Adrenal gland (tissue), 7 donors: ENCODE measurements around a stretch of chr6.

- PRO-cap, 3 experiments = peak in 3 of 3 experiments; most common plus-strand start chr6:35260165 (in 1); most common minus-strand start chr6:35260437 (in 2)
- RAMPAGE, long total RNA, 4 experiments = no peak in any of the 4 experiments
- RRBS = 1% methylated on average over 8 of the region's 32 CpGs
Observed at GRCh38 chr6:35259879-35260576, 493 bp downstream of the ZNF76 start.

DNA sequence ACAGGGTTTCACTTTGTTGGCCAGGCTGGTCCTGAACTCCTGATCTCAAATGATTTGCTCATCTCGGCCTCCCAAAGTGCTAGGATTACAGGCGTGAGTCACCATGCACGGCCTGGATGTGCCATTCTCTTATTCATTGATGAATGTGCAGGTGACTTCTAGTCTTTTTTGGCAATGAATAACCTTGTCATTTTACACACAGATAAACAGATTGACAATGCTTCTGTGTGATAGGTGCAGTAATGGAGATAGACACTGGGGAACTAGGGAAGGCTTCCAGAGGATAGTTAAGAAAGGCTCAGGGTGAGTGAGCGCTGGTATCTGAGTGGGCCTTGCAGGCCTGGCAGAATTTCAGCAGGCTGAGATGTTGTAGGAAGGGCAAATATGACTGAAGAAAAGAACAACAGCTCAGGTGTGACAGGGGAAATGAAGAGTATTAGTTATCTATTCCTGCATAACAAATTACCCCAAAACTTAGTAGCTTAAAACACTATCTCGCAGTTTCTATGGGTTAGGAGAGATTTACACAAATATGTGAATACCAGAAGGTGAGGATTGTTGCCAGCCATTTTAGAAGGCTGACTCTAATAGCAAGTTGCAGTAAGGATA, 23.4 kb downstream of the PPARD start:
- PRO-cap, 3 experiments = no peak in any of the 3 experiments
- RAMPAGE, long total RNA, 4 experiments = no peak in any of the 4 experiments
- RRBS = no CpG with 5 or more reads among the region's 5 CpGs

DNA sequence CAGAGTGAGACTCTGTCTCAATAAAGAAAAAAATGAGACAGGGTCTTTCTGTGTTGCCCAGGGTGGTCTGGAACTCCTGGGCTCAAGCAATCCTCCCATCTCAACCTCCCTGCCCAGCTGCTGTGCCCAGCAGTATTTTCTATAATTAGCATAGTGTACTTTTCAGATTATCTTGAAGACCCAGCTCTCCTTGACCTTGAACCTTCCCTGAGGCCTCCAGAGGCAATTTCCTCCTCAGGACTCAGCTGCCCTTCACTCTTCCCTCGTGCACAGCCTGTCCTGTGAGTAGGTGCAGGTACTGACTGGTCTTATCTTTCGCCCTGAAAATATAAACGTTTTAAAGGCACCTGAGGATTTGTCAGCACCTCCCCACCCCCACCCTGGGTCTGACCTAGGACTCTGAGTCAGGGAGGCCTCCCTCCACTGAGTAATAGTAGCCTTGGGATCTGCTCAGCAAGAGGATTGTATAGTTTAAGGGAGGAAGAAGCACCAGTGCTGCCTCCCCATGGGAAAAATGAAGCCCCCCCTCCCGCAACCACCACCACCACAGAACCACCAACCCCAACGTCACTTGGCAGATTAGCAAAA, 54.5 kb downstream of the PPARD start:
- PRO-cap, 3 experiments = no peak in any of the 3 experiments
- RAMPAGE, long total RNA, 4 experiments = no peak in any of the 4 experiments
- RRBS = no CpG with 5 or more reads among the region's 5 CpGs

DNA sequence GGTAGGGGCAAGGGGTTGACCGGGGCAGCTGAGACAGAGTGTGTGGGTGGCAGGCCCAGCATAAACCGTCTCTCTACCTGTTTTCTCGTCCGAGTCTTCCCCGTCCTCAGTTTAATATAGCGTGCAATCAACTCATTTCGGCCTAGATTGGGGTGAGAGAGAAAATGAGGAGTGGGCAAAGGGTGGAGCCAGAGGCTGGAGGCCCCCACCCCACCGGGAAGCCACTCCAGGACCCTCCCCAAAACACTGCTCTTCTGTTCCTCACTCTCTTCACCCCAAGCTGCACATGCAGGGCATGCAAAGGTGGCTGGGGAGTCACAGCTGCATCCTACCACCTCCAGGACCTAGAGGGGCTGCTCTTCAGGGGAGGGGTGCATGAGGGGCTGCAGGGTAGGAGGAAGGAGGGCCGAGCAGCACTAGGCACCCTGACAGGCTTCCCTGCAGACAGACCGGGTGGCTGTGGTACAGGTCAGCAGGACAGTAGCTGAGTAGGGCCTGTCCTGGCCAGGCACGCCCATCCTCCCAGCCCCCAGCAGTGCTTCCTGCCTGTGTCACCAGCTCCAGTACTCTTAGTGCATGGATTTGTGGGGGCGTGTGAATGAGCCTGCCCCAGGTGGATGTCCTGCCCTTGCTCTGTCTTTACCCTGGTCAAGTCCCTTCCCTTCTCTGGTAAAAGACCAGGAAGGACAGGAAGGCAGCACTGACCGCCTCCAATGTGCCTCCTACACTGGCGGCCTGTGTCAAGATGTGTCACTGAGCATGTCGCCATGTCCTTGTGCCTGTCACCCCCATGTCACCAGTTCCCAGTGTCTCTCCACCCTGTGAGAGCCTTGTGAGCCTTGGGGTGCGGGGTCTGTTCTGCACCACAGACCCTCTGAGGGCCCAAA, 12.2 kb downstream of the TEAD3 start:
- PRO-cap, 3 experiments = no peak in any of the 3 experiments
- RAMPAGE, long total RNA, 4 experiments = no peak in any of the 4 experiments
- RRBS = no CpG with 5 or more reads among the region's 16 CpGs

- PRO-cap, 3 experiments = peak in 1 of 3 experiments; most common plus-strand start chr6:35490432 (in 1); most common minus-strand start chr6:35490130 (in 1)
- RAMPAGE, long total RNA, 4 experiments = no peak in any of the 4 experiments
- RRBS = no CpG with 5 or more reads among the region's 31 CpGs
Observed at GRCh38 chr6:35489944-35490914, 6.7 kb downstream of the TEAD3 start.

DNA sequence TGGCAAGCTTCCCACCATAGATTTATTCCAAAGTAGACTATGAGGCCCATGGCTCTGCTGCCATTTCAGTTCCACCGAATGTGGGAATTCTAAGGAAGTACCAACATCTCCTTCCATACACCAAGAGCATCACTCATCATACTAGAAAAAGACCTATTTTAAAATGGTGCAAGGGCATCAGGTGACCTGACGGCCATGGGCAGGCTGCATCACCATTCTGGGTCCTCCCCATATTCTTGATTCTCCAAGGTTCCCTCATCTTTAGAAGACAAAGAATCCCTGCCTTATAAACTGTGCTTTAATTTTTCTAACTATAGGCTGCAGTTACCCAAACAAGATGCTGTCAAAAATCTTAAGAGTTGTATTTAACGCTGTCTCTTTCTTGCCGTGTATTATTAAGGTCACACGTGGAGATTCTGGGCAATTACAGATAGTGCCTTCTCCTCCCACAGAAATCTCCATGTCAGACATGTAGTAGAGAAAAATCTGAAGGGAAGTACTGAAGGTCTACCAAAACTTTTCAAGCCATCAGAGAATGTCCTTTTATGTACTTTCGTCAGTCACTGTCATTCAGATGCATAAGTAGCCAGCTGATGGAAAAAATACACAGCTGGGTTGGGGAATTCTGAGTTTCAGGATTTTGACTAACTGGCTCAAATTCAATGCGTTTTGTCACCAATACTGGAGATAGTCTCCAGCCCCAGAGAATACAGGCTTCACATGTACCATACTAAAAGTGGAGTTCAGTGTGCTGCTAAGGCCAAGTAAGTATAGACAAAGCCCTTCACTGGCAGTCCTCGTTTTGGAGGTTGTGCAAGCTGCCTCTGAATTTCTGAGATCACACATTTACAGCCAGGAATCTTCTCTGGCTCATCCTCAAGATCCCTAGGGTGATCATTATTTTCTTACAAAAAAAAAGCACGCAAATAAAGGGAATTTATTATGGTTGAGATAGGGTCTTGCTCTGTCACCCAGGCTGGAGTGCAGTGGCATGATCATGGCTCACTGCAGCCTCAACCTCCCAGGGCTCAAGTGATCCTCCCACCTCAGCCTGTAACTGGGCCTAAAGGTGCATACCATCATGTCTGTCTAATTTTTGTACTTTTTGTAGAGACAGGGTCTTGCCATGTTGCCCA, 59.1 kb upstream of the TULP1 start:
- PRO-cap, 3 experiments = no peak in any of the 3 experiments
- RAMPAGE, long total RNA, 4 experiments = no peak in any of the 4 experiments
- RRBS = no CpG with 5 or more reads among the region's 9 CpGs

GRCh38 chr6:35619949-35620570, 68.7 kb downstream of the FKBP5 start:
- PRO-cap, 3 experiments = no peak in any of the 3 experiments
- RAMPAGE, long total RNA, 4 experiments = no peak in any of the 4 experiments
- RRBS = no CpG with 5 or more reads among the region's 5 CpGs

- PRO-cap, 3 experiments = no peak in any of the 3 experiments
- RAMPAGE, long total RNA, 4 experiments = start-site peak on the minus strand in 1 of 4 experiments, at chr6:35654770-35654829 at its widest, 9 reads per replicate
- RRBS = no CpG with 5 or more reads among the region's 9 CpGs
Observed at GRCh38 chr6:35654445-35655151, 34.1 kb downstream of the FKBP5 start.

DNA sequence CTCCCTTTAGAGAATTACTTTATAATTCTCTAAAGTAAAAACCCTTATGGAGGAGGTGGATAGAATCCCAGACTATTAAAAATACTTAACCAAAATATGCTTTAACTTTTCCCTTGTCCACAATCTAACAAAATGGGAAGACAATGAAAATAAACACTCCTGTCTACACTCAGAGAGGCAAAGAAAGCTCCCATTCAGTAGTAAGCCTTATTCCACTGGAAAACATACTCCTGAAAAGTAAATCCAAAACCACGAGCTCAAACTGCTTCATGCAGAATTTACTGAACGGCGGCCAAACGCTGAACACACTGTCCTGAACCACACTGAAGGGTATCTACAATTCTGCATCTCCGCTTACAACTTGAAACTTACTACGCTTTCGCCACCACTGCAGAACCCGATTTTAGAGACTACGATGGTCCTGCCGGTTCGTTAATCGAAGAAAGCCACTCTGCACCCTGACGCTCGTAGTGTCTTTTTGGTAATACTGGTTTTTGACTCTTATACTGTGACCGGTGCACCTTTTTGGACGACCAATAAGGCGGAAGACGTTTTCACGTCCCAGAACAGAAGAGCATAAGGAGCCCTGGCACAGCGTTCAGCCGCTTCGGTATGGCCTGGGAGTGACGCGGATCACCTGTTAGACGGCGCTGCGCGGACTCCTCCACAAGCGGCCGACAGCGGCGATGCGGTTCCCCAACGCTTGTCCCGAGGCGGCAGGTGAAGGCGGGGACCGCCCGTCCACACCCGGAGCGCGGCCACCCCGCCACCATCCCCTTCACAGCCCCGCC, 1.1 kb downstream of the FKBP5 start:
- PRO-cap, 3 experiments = peak in 3 of 3 experiments; most common plus-strand start position 605 of the sequence (in 3); most common minus-strand start position 325 of the sequence (in 2)
- RAMPAGE, long total RNA, 4 experiments = no peak in any of the 4 experiments
- RRBS = 4% methylated on average over 8 of the region's 44 CpGs

DNA sequence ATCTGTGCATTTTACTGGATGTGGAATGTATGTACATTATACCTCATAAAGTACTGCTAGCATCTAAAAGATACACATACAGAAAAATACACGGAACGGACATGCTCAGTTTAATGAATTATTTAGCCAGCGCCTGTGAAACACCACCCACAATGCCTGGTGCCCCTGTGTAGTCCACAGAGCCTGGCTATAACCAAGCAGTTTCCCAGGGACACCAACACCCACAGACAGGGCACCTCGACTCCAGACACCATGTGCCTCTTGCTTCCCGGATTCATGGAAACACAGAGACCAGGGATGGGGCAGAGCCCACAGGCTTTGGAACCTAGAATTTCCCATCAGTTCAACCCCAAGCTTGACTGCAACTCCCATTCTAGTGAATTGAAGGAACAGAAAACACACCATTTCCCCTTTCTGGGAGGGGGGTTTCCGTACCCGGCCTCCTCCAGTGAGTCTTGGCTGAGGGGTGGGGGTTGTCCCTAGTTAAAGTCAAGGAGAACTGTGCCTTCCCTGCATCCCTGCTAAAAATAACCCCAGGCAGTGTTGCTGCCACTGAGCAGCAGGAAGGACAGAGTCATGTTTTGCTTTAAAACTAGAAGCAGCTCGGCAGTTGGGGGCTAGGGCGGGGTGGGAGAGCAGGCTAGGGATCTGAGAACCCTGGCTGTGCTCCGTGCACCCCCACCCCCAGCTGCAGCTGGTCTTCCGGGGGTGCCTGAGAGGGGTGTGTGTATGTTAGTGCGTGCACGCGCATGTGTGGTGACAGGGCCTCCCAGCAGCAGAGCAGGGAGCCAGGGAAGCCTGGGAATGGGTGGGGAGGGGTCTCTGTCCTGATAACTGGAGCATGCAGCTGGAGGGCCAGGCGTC, 17.2 kb upstream of the ARMC12 start:
- PRO-cap, 3 experiments = peak in 3 of 3 experiments; most common plus-strand start position 540 of the sequence (in 2); most common minus-strand start position 378 of the sequence (in 3)
- RAMPAGE, long total RNA, 4 experiments = no peak in any of the 4 experiments
- RRBS = no CpG with 5 or more reads among the region's 15 CpGs

DNA sequence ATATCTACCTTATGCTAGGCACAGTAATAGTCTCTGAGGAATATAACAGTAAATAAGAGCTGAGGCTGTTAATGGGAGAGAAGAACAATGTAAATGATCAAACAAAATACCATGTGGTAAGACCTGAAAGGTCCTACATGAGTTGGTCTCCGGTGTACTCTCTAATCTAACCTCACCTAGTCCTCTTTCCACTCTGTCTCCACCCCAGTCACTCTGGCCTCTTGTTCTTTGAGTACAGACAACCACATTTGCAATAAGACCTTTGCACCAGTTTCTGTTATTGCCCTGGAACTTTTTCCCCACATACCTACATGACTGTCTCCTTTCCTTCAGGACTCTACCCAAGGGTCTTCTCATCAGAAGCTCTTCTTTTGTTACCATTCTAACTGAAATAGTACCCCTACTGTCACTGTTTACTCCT, 37.1 kb downstream of the MAPK14 start:
- PRO-cap, 3 experiments = no peak in any of the 3 experiments
- RAMPAGE, long total RNA, 4 experiments = no peak in any of the 4 experiments
- RRBS = no CpG with 5 or more reads among the region's 1 CpG

DNA sequence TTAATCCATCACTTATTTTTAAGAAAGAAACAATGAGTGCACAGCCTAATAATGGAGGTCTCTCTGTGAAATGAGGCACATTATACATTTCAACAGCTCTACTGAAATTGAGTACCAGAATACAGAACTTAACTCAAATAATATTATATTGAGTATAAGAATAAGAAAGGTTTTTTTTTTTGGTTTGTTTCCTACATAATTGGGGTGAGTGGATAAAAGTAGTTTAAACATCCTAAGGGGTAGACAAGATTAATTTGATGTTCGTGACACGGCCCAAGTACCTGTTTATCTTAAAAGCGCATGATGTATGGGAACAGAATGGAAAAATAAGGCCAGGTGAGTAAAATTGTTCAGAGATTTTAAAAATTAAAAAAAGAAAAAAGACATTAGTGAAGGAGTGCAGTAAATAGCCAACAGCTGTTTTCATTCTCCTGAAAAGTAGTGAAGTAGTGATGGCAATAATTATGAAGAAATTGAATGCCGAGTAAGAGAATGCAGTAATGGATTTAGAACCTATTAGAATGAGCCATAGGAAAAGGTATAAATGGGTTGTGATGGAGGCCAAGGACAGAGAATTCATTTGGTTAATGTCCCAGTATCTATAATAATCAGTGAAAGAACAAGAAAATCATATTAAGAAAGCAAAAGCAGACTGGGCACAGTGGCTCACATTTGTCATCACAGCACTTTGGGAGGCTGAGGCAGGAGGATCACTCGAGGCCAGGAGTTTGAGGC, 32.4 kb upstream of the MAPK13 start:
- PRO-cap, 3 experiments = no peak in any of the 3 experiments
- RAMPAGE, long total RNA, 4 experiments = no peak in any of the 4 experiments
- RRBS = no CpG with 5 or more reads among the region's 5 CpGs

DNA sequence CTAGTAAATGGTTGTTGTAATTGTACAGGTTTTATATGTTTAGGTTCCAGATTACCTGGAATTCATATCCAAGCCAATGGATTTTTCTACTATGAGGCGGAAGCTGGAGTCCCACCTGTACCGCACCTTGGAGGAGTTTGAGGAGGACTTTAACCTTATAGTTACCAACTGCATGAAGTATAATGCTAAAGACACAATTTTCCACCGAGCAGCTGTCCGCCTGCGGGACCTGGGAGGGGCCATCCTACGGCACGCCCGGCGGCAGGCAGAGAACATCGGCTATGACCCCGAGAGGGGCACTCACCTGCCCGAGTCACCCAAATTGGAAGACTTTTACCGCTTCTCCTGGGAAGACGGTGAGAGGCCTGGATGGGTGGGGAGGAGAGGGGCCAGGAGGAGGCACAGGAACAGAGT, 13.6 kb downstream of the BRPF3 start:
- PRO-cap, 3 experiments = no peak in any of the 3 experiments
- RAMPAGE, long total RNA, 4 experiments = start-site peak on the plus strand in 1 of 4 experiments, centred at position 203 of the sequence, 66 reads per replicate
- RRBS = no CpG with 5 or more reads among the region's 14 CpGs

- PRO-cap, 3 experiments = no peak in any of the 3 experiments
- RAMPAGE, long total RNA, 4 experiments = no peak in any of the 4 experiments
- RRBS = no CpG with 5 or more reads among the region's 15 CpGs
Observed at GRCh38 chr6:36241446-36242251, 28.2 kb upstream of the PNPLA1 start.

GRCh38 chr6:36339026-36339483, 2.4 kb upstream of the BNIP5 start:
- PRO-cap, 3 experiments = no peak in any of the 3 experiments
- RAMPAGE, long total RNA, 4 experiments = no peak in any of the 4 experiments
- RRBS = no CpG with 5 or more reads among the region's 10 CpGs

DNA sequence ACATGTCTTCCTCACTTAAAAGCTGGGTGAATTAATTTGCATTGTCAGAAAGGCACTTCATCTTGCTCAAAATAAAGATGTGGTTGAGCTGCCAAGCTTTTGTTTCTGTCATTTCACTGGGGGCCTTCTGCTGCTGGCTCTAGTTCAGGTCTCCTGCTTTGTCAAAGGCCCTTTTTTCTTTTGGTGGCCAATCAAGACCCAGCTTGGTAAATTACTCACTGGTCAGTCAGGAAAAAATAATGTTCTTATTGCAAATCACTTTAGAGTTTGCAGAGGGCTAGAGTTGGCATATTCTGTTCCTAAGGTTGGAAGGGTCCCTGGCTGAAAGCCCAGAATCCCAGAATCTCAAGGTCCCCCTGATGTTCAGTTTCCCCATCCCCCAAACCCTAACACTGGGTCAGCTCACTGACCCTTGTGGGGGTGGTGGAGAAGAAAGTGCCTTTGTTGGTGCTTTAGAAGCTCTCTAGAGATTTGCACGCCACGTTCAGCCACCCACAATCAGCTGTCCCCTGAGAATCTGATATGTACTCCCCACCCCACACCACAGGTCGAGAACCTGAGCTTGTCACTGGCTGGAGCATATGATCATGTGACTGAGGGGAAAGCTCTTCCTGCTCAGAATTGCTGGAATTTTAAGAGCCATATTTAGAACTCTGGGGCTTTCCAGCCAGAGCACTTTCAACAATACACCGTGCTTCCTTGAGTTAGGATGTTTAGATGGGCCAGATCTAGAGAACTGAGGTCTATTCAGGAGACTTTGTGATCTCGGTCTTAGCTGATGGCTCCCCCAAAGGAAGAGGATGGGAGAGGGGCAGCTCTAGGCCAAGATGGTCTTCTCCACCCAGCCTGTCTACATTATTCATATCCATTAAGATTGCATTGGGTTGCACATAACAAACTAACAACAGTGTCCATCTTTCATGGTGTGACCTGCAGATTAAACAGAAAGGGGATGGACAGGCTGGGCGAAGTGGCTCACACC, 21.8 kb upstream of the BNIP5 start:
- PRO-cap, 3 experiments = peak in 1 of 3 experiments; most common plus-strand start position 710 of the sequence (in 1); most common minus-strand start position 500 of the sequence (in 1)
- RAMPAGE, long total RNA, 4 experiments = no peak in any of the 4 experiments
- RRBS = no CpG with 5 or more reads among the region's 6 CpGs

DNA sequence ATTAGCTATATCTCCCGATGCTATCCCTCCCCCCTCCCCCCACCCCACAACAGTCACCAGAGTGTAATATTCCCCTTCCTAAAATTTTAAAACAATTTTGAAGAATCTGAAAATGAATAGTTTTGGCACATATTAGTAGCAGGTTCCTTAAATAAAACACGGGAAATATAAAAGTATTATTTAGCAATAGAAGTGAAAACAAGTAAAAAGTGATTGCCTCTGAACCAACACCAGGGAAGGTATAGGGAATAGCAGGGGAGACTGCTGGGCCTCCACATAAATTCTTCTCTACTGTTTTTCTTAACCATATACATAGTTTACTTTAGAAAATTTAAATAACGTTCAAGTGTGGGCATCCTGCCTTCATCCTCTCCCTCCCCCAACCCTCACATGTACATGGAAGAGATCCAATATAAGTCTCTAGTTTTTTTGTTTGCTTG, 31.4 kb downstream of the KCTD20 start:
- PRO-cap, 3 experiments = no peak in any of the 3 experiments
- RAMPAGE, long total RNA, 4 experiments = no peak in any of the 4 experiments
- RRBS = no CpG with 5 or more reads among the region's 3 CpGs

DNA sequence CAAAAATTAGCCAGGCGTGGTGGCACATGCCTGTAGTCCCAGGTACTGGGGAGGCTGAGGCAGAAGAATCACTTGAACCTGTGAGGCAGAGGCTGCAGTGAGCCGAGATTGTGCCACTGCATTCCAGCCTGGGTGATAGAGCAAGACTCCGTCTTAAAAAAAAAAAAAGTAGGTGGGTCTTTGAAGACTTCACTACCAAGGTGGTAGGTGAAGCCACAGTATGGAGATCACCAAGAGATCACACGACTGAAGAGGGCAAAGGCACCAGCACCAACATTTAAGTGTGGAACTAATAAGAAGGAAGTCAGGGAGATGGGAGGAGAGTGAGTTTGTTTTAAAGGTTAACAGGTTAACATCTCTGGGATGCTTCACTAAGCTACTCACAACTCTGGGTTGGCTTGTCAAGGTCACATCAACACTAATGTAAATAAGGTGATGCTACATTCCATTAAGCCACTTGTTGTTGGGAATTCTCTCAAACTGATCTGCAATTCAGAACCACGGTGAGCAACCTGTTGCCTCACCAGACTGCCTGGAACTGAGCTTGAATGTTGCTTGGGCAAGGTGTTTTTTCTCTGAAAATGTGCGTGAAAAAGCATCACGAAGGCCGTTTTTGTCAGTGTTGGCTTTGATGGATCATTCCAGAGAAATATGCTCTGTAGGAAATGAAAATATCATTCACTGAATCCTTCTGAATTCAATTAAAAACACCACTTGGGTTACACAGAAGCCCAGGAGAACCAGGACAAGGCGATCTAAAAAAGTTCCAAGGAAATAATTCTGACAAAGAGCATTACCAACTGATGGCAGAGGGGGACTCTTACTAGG, 48.7 kb downstream of the KCTD20 start:
- PRO-cap, 3 experiments = no peak in any of the 3 experiments
- RAMPAGE, long total RNA, 4 experiments = no peak in any of the 4 experiments
- RRBS = no CpG with 5 or more reads among the region's 9 CpGs

DNA sequence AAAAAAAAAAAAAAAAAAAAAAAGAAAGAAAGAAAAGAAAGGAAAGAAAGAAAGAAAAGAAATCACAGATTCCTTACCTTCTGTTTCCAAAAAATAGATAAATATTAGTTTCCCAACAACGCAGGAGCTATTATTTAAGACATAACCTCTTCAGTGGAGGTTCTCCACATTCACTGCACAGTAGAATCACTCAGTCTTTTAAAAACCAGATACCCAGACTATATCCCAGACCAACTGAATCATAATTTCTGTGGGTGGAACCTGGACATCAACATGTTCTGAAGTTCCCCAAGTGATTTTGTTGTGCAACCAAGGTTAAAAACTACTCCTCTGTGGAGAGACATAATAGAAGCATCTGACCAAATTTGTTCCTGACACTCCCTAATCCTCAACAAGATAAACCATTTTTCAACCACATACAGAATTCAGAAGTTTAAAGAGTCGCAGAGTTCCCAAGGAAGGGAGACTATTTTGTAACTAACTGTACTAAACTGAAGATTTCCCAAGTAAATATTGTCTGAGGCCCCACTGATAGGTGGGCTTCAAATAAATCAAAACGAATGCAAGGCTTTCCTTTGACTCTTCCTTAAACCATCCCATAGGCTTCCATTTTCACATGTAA, 42.3 kb downstream of the STK38 start:
- PRO-cap, 3 experiments = no peak in any of the 3 experiments
- RAMPAGE, long total RNA, 4 experiments = no peak in any of the 4 experiments
- RRBS = no CpG with 5 or more reads among the region's 3 CpGs

- PRO-cap, 3 experiments = no peak in any of the 3 experiments
- RAMPAGE, long total RNA, 4 experiments = no peak in any of the 4 experiments
- RRBS = no CpG with 5 or more reads among the region's 3 CpGs
Observed at GRCh38 chr6:36520731-36521266, 26.5 kb downstream of the STK38 start.